Colon Carcinoma Metastatic in the Brain (tissue), 2 donors: ENCODE measurements around the gene AKAP3.

DNA sequence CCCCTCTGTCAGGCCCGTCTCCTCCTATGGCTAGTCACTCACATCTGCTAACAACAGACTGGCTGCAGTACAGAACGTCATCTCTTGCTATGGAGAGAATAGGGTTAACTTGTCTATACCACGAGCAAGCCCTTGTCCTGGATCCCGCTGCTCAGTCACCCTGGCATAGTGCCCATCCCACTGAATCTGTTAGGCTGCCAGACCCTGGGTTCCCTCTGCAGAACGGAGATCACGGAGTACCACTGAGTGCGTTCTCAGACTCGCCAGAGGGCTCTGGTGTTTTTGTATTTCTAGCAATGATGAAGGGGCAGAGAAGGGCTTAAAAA lies 6.2 kb upstream of the NRIP2 start:
- PRO-cap, 2 experiments = no peak in any of the 2 experiments

- PRO-cap, 2 experiments = no peak in any of the 2 experiments
Measured at GRCh38 chr12:2878183-2879126, 1.4 kb downstream of the RHNO1 start.

DNA sequence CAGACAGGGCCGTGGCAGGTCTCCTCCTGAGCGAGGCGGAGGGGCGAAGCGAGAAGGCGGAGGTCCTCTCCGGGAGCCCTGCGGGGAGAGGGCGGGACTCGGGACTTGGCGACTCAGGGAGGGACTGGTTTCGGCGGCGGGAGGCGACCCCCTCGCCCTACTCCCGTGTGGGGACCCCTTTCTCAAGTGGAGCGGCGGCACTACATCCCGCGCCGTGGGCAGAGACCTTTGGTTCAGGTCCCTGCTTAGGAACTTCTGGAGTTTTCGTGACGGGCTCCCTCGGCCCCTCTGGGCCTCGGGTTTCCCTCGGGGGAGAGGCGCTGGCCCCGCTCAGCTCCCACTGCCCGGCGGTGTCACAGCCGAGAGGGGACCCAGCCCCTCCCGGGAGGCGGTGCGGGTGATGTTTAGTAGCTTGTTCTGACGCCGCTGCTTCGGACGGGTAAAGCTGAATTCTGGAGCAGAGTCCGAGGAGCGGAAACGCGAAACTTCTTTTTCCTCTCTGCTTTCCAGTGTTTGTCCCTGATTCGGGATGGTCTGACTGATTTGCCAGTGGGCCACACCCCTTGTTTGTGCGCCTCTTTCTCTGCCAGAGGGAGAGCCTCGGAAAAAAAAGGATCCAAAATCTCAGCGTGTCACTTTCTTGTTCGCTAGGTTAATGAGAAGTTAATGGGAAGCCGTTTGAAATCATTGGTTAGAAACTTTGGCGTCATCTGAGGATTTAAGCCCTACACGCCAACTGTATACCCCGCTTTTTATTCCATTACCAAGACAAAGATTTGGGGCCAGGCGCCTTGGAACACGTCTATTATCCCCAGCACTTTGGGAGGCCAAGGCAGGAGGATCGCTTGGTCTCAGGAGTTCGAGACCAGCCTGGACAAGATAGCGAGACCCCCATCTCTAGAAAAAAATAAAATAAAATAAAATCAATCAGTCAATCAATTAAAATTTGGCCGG lies 577 bp downstream of the TULP3 start:
- PRO-cap, 2 experiments = no peak in any of the 2 experiments

DNA sequence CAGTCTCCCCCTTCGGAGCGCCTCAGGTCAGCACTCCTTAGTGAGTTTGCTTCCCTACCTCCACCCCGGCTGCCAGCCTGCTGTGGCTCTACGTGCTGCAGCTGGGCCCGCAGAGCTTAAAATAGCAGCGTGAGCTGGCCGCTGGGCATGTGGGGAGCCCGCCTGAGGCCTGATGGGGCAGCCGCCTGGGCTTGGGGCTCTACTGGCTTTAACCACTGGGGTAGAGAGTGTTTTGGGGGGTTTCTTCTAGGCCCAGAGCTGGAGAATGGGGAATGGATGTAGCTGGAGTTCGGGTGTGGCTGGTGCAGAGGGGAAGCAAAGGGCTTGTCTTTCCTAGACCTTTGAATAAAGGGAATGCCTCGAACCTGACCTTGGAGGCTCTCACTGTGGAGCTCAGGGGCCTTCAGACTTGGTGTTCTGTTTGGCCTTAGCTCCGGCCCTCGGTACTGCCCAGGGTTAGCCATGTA lies 108.4 kb downstream of the TSPAN9 start:
- PRO-cap, 2 experiments = no peak in any of the 2 experiments

GRCh38 chr12:3199448-3199882 lies 122.3 kb downstream of the TSPAN9 start:
- PRO-cap, 2 experiments = no peak in any of the 2 experiments

- PRO-cap, 2 experiments = peak in 2 of 2 experiments; most common plus-strand start chr12:3311187 (in 1); most common minus-strand start chr12:3311066 (in 2)
Measured at GRCh38 chr12:3310963-3311460, 180.0 kb upstream of the PRMT8 start.

- PRO-cap, 2 experiments = no peak in any of the 2 experiments
Measured at GRCh38 chr12:3315538-3315796, 175.5 kb upstream of the PRMT8 start.

DNA sequence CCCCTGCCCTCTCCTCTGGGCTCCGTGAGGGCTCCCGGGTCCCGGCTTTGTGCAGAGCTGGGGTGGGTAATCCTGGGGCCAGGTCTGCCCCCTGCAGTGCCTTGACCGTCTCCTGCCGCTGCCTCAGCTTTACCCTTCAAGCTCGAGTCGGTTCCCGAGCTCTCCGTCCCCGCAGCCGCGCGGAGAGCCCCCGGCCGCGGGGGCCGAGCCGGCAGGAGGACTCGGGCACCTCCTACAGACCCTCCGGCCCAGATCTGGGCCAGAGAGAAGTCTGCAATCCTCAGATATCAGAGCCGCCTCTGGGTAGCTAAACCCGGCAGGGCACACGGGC lies 996 bp downstream of the PRMT8 start:
- PRO-cap, 2 experiments = no peak in any of the 2 experiments

DNA sequence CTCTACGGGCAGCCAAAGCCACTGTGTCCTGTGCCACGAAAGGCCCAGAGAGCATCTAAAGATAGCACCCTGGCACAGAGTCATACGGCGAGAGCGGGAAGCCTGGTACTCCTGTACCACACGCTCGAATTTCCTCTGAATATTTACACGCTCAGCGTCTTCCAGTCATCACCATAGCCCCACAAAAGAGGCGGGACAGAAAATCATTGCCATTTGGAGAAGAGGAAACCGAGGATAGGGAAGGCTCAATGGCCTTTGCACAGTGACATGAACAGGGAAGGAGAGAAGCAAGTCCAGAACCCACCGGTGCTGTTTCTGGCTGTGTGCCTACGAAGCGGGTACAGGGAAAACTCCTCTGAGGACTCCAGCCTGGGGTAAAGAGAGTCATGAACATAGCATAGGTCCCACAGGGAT lies 39.7 kb downstream of the PRMT8 start:
- PRO-cap, 2 experiments = no peak in any of the 2 experiments

- PRO-cap, 2 experiments = no peak in any of the 2 experiments
Measured at GRCh38 chr12:3868910-3869646, 4.1 kb downstream of the PARP11 start.

- PRO-cap, 2 experiments = no peak in any of the 2 experiments
Measured at GRCh38 chr12:4024663-4025074, 151.5 kb upstream of the PARP11 start.

DNA sequence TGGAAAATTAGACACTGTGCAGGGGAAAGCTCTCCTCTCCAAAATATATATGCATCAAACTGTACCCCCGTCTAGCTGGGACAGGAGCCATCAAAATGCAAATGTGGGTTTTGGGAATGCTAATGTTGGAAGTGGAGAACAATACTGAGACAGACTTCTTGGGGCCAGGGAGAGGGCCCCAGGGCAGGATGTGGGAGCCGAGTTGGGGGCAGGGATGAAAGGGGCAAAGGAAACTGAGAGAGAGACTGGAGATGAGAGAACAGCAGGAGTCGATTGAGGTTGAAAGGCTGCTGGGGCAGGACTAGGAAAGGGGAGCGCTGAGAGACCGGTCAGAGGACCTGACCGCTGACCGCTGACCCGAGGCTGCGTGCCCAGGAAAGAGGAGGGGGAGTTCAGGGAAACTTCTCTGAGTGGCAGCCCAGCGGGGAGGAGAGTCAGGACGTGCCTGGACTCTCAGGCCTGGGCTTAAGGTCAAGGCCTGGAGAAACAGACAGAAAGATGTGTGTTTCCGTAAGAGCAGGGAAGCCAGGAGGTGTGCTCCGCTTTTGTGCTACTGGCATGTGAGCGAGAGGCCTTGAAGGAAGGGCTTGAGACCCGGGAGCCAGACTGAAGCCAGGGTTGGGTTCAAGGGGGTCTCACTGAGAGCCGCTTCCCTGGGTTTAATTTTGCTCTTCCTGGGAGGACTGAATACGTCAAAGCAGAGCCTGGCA lies 152.4 kb upstream of the PARP11 start:
- PRO-cap, 2 experiments = no peak in any of the 2 experiments

GRCh38 chr12:4031906-4032486 lies 158.8 kb upstream of the PARP11 start:
- PRO-cap, 2 experiments = no peak in any of the 2 experiments

DNA sequence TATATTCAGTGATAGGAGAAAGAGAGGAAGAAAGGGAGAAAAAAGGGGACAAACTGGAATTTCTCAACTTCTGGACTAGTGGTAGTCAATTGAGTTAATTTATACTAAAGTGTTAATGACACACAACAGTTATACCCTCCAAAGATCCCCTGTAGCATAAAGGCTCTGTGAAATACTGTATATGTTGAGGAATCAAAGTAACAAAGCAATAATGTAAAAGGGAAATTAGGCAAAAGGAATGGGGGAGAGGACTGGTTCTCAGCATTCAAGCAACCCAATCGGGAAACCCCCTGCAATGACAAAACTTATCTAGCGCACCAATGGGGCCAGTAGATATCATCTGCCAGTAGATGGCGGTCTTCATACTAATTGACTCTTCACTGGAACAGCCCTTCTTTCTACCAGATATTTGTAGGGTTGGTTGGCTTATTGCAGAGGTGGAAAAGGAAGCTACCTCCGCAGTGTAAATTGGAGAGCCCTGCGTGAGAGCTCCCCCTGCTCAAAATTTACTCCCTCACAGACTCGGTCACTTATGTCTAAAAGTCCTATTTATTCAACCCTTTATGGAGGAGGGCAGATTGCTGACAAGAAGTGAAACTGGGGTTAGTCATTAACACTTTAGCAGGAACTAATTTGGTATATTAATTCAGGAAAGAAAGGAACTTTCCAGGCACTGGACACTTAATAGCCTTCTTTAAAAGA lies 166.2 kb upstream of the CCND2 start:
- PRO-cap, 2 experiments = no peak in any of the 2 experiments

DNA sequence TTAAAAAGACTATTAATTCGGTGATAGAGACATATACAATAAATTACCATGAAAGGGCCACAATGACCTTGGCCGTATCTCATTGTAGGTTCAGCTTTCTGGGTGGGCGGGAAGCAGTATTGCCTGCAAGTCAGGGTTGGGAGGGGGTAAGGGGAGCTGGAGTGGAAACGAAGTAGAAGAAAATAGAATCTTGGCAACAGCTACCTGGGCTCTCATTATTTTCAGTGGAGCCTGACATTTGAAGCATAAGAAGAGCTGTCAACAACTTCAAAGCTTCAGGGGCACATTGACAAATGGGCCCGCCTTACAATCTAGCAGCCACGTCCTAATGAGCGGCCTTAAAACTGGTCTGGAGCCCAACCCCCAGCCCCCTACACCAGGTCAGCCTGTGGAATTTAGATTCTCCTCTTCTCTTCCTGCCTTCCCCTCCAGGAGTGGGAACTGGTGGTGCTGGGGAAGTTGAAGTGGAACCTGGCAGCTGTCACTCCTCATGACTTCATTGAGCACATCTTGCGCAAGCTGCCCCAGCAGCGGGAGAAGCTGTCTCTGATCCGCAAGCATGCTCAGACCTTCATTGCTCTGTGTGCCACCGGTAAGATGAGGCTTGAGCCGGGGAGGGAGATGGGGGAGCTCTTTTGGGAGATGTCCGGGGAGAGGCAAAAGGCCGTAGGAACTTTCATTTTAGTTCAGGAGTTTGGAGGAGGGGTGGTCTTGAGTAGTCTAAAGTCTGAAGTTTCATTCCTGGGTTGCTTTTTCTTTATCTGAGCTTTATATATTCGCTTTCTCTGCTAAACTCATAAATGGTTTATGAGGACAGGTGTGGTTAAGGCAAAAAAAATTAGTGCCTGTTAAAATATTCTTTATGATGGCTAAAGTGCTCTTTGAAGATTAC lies 5.0 kb downstream of the CCND2 start:
- PRO-cap, 2 experiments = no peak in any of the 2 experiments

DNA sequence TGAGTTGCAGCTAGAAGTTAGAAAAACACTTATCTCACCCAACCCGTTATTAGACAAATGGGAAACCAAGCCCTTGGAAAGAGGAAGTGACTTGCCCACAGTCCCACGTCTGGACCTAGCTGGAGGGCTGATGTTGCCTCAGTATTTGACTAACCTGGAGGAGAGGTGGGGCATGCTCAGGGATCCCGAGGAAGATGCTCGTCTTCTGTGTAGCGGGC lies 12.6 kb downstream of the CCND2 start:
- PRO-cap, 2 experiments = no peak in any of the 2 experiments

GRCh38 chr12:4299601-4300187 lies 21.3 kb upstream of the TIGAR start:
- PRO-cap, 2 experiments = no peak in any of the 2 experiments

DNA sequence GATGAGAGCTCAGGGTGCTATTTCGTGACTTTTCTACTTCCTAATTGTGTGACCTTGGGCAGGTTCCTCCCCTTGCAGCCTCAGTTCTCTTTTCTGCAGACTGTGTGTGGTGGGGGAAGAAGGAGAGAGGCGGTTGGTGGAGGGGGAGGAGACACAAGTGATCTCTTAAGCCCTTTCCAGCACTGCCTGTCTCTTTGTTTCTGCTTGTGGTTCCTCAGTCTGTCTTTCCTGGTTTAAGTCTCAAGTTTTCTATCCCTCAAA lies 10.9 kb downstream of the FGF6 start:
- PRO-cap, 2 experiments = no peak in any of the 2 experiments

DNA sequence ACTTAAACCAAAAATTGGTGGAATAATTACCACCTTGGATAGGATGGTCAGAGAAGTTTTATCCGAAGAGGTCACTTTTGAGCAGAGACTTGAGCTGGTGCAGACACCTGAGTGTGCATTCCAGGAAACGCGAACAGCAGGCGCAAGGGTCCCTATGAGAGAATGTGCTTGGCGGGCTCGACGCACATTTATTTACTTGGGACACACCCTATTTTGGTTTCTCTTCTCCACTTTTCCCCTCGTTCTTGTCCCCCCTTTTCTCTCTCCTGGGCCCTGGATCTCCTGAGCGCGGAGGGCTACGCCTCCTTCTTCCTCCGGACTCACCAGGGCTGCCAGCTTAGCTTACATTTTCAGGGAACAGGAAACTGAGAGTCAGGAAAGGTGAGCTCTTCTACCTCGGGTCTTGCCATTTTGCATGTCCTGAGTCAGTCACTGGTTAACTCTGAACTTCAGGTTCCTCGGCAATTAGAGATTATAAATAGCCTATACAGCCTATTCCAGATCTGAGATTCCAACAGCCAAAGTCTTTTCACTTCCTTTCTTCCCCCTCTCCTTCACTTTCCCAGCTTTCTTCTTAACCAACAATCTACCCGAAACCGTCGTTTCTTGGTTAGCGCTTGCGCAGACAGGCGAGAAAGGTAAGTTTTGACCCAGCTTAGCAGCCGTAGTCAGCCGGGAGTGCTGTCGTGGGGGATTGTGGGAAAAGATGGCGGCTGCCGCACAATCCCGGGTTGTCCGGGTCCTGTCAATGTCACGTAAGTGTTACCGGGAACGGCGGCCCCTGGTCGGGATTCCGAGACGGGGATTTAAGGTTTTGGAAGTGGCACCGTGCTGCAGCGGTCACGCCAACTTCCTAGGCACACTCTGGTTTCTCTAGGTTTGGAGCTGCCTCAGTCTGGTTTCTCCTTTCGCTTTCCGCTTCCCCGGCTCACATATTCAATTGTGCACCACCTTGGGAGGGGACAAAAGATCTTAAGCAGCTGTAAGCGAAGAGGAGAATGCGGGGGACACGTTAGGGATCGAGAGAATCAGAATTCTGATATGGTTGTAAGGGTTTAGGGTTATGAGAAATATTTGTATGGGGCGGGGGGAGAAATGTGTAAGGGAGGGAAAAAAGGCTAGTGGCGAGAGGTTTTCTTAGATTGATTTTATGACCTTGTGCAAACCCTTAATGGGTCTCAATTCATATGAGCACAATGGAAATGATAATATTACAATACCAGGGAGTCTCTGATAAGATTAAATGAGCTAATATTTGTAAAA lies at the start of gene AKAP3:
AKAP3 (minus strand) TSS at position 631 of the 1,263 bp plus-strand sequence.
- PRO-cap, 2 experiments = peak in 2 of 2 experiments; most common plus-strand start position 728 of the sequence (in 1); most common minus-strand start position 601 of the sequence (in 1)

- PRO-cap, 2 experiments = no peak in any of the 2 experiments
Measured at GRCh38 chr12:5044244-5044484, 485 bp downstream of the KCNA5 start.